Bronchus (tissue), 1 donor: ENCODE data around the gene OR2T4.

DNA sequence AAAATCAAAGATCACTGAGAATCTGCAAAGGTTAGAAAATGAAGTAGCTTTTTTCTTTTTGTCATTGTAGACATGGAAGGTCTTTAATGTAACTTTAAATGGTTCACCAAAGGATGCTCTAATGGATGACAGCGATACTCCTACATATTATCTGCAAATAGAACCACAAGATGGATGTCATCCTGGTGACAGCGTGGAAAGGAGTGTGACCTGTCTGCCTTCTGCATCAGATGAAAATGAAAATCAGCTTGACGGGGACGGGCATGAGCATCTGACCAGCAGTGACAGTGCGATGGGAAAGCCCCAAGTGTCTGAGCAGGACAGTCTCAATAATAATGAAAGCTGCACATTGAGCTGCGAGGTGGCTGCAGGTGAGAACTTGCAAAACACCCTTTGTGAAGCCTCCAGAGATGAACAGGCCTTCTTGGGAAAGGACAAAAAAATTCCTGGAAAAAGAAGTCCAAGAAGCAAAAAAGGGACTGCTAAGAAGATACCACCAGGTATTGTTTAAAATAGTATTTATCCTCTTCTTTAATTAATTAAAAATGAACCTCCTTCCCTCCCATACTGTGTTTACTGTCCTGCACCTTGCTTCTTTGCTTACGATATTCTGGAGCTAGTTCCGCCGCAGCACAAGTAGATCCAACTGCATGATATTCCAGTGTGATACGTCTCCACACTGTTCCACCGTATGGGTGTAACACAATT, 25.3 kb downstream of the CNST start:
- PRO-cap: no peak

DNA sequence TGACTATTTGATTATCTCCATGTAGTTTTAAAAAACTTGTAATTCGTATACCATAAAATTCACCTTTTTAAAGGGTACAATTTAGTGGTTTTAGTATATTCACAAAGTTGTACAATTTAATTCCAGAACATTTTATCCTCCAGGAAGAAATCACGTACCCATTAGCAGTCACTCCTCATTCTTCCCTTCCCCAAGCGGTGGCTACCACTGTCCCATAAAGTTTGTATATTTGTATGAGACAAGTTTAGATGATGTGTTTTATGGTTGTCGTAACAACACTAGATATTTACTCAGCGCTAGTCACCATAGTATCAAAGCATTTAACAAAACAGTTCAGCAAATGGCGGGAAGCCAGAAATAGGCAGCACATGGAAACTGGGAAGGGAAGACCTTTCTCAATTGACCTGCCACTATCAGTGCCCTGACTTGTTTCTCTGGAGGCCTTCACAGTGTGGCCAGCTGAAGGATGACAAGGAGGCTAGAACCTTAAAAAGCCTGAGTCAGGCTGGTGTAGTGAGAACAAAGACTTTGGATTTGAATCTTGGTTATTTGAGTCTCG, 31.0 kb downstream of the CNST start:
- PRO-cap: no peak

DNA sequence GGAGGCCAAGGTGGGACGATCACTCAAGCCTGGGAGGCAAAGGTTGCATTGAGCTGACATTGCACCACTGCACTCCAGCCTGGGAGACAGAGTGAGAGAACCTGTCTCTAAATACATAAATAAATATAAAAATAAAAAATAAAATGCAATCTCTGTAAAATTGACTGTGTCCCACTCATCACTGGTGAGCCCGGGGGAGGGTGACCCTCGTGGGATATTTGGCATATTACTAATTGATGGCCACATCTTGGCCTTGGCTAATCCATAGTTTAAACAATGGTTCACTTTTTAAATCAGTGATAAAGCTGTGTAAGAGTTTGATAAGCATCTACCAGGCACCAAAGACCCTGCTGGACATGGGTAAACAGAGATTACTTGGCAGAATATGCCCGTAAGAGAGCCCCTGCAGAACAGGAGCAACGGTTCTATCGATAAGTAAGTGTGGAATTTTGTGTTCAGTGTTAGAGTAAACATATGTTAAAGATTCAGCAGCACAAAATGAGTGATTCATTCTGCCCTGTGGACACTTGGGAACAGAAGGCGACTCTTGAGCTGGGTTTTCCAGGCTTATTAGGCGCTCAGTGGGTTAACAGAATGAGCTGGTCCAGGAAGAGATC, 55.7 kb downstream of the CNST start:
- PRO-cap: no peak

DNA sequence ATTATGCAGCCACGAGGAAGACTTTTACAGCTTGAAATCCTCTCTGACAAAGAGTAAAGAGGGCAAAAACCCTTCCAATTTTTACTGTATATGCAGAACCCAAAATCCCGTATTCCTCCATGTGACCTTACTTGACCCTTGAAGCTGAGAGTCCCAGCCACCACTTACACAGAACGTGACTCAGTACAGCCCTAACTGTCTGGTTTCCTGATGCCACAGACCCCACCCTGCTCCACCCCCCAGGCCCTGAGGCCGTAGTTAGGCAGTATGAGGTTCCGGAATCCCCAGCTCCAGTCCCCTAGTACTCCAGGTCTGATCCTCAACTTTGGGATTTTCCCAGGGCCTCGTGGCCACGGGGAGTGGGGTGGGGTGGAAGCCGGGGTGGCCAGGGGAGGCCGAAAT, 70.6 kb downstream of the SCCPDH start:
- PRO-cap: no peak

- PRO-cap: no peak
These were observed 76.0 kb downstream of the AHCTF1 start for GRCh38 chr1:246855646-246856155.

DNA sequence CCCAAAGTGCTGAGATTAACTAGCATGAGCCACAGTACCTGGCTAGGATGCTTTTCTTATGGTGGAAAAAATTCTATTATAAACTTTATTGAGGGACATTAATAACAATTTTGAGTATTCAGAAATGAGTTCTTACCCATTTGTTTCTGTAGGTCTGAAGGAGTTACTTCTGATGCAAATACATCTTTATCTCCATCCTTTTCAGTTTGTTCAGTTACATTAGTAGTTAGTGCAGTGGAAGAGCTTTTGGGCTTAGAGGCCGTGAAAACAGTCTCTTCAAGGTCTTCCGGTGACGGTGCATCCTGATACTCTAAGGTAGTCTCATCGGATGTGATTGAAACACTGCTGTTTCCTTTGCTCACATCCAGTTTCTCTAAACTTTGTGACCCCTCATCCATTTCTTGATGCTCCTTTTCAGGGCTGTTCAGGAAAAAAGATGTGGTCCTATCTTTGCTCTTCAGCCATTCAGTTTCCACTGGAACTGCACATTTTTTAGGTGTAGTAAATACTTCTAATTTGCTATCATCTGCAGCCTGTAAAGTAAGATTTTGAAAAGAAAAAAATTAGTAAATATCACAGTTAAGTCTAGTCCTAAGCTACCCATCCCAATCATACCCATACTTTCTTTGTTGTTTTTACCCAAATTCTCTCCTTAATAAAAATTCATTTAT, 70.8 kb downstream of the AHCTF1 start:
- PRO-cap: no peak

DNA sequence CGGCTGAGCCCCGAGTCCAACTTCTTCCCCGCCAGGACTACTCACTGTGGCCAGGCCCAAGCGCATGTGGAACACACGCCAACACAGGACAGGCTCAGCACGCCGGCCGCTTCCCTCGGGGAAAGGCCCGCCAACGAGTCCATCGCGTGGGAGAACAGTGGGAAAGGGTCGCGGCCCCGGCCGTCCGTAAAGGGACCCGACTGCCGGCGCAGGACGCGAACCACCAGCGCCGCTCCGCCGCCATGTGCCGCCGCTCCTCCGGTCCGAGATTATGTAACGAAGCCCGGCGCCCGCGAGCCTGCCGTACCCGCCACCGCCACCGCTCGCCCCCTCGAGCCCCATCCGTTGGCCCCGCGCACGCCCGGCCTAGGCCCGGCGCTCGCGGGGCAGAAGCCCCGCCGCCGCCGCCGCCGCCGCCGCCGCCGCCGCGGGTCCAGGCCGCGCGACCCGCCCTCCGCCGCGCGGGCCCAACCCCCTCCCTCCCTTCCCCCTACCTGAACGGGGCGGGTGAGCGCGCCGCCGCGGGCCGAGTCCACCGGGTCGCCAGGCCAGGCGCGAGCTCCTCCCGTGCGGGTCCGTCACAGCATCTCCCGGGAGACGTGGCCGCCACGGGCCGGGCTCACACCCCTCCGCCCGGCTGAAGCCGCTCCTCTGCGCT, 535 bp downstream of the AHCTF1 start:
- PRO-cap: bidirectional peak, plus-strand start at position 497 of the sequence, minus-strand start at position 444 of the sequence

- PRO-cap: no peak
These were observed 36.1 kb upstream of the ZNF124 start for GRCh38 chr1:247207843-247208358.

- PRO-cap: no peak
These were observed 5.4 kb upstream of the ZNF496 start for GRCh38 chr1:247336957-247337628.

DNA sequence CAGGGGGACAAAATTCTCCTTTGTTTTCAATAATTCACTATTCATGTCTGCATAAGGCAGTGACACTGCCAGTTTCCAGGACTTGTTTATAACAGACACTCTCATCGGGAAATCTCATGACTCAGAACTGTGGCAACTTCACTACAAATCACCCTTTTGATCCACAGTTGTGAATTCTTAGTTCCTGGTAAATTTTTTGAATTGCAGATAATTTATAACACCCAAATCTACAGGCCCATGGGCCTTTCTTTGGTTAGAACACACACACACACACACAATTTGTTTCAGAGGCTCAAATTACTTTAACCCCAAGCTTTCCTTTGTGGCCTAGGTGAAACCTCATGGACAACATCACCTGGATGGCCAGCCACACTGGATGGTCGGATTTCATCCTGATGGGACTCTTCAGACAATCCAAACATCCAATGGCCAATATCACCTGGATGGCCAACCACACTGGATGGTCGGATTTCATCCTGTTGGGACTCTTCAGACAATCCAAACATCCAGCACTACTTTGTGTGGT, at the start of gene OR2T4:
OR2T4 (plus strand) TSS at position 426 of the 526 bp plus-strand sequence.
- PRO-cap: no peak